H9 (cell line): ENCODE results near the genes KRT80, KRT81, KRT74 and KRT72.

DNA sequence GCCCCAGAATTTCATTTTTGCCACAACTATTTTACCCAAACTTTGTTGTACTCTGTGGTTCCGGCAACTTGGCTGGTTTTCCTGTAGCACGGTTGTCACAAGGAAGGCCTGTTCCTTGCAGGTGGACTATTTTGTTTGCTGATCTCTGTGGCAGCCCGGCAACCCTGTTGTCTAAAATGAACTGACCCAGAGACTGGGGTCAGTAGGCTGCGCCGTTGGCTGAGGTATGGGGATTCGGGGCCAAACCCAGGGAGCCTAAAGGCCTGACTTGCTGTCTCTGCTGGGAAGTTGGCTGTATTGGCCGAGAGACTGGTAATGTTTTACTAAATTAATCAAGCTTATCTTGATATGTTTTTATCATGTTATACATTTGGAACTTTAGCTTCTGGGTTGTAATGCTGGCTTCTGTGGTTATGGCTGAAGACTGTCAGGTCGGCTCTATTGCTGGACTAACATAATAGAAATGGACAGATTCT lies 13.9 kb downstream of the SMIM41 start:
- PRO-cap = no peak

DNA sequence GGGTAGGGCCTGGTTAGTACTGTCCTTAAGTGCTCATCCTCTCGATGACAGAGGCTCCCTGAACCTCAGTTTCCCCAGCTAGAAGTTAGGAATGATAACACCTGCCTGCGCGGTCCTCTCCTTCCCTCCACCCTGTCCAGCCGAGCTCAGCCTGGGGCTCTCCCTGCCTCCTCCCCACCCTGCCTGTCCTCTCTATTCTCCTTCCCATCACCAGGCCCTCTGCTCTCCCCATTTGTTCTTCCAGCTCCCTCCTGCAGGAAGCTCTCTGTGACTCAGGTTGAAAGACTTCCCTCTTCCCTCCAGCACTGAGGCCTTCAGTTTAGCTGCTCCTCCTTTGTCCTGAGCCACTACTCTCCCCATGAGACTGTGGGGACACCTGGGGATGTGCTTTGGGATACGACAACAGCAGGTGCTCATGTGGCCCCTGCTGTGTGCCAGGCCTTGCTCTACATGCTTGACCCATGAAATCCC lies 5.8 kb downstream of the KRT80 start:
- PRO-cap = no peak

DNA sequence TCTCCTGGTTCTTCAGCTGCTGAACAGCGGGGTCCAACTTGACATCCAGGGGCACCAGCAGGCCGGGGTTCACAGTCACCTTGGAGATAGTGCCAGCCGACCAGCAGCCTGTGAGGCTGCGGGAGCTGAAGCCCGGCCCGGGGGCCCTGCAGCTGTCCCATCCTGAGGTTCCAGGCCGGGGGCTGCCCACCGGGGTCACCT lies 261 bp downstream of the KRT80 start:
- PRO-cap = no peak

- PRO-cap = no peak
Measured at GRCh38 chr12:52191854-52192965, at the start of gene KRT80. Gene KRT80, minus strand, starts transcription at chr12:52192014.

- PRO-cap = no peak
Measured at GRCh38 chr12:52194956-52195446, 3.2 kb upstream of the KRT80 start.

DNA sequence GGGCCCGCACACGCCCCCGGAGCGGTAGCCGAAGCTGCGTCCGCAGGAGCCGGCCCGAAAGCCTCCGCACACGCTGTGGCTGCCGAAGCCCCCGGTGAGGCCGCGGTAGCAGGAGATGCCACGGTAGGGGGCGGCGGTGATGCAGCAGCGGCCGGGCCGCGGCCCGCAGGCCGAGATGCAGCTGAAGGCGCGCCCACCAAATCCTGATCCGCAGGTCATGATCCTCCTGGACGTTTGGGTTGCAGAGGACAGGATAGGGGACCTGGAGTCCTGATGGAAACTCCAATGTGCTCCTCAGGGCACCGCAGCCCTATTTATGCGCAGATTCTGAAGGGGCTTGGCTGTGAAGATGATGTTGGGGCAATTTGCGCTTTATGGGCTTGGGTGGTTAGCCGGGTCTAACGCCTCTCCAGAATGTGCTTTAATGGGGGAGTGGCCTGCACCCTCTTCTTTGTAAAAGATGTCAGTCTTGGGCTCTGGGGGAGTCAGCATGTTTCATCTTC lies at the start of gene KRT81:
TSS of gene KRT81 (minus strand) at position 288 of the 503 bp plus-strand sequence.
- PRO-cap = no peak

DNA sequence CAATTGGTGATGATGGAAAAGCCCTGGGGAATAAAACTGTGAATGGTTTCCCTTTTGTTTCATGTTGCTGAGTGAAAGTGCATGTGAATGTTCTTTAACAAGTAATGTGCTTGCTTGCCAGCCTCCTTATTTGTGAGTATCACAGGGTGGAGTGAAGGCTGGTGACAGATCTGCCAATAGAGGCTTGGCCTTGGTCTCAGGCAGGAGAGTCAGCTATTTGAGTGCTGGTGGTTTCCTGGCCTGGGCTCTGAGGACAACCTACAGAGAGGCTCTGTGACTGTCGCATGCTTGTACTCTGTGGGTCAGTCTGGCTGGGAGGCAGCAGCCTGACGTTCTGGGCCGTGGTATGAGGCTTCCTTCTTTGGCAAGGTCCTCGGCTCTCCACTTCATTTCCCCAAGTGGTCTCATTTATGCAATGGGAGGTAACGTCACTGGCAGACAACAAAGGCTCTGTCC lies 20.6 kb downstream of the KRT85 start:
- PRO-cap = no peak

GRCh38 chr12:52559210-52559654 lies 6.3 kb upstream of the KRT71 start:
- PRO-cap = no peak

DNA sequence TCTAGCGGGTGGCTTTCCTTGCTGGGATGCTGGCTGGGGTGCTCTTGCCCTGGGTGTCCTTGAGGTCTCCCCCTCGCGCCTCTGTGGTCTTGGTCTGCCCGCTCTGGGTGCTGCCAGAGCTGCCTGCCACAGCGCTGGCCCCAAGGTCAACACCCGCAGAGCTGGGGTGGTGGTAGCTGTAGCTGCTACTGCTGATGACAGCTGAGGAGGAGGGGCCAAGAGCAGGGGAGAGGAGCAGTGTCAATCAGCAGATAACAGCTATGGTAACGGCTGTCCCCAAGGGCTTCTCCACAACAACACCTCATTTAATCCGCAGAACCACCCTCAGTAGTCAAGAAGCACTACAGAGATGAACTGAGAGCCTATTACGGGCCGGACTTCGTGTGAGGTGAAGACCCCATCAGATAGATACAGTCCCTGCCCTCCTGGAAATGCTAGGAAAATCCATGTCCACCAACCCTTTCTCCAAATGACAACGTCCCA lies 6.6 kb downstream of the KRT74 start:
- PRO-cap = no peak

DNA sequence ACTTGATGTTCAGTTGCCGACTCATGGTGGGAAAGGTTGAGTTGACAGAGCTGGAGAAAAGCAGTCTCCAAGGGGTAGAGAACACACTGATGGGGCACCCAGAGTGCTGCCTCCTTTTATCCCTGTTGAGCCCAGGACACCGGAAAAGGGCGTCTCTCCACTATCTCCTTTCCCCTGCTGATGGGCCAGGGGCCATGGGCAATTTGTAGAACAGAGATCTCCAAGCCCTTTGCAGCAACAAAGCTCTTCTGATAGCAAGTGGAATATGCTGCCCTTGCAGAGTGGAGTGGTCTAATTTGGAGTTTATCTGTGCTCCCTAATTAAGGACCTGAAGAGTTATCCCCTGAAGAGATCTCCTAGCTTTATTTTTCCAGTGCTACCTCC lies at the start of gene KRT74:
TSS of gene KRT74 (minus strand) at position 91 of the 384 bp plus-strand sequence.
- PRO-cap = no peak

GRCh38 chr12:52600999-52601615 lies at the start of gene KRT72:
Gene KRT72, minus strand, starts transcription at chr12:52601463.
- PRO-cap = no peak

DNA sequence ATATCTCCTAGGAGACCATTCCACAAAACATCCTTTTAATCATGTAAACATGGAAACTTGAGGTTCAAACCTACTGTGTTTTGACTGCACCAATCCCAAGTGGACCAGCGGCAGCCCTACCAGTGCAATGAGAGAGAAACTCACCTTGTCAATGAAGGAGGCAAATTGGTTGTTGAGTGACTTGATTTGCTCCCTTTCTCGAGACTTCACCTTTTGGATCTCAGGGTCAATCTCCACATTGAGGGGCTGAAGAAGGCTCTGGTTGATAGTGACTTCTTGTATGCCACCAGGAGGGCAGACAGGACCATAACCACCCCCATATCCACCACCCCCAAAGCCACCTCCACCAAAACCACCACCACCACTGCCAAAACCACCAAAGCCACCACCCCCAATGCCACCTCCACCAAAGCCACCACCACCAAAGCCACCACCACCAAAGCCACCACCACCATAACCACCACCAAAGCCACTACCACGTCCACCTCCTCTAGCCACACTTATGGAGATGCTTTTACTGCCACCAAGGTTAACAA lies 525 bp downstream of the KRT1 start:
- PRO-cap = no peak

DNA sequence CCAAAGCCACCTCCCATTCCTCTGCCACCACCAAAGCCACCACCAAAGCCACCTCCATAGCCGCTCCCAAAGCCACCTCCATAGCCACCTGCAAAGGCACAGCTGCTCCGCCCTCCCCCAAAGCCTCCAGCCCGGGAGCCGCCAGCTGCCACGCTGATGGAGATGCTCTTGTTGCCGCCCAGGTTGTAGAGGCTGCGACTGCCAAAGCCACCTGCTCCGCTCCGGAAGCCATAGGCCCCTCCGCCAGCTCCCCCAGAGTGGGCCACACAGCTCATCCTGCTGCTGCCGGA lies 288 bp downstream of the KRT3 start:
- PRO-cap = no peak

GRCh38 chr12:52859988-52860735 lies 11.4 kb upstream of the KRT78 start:
- PRO-cap = no peak

- PRO-cap = bidirectional peak, plus-strand start at chr12:52879729, minus-strand start at chr12:52879547
Measured at GRCh38 chr12:52879305-52880343, 25.3 kb downstream of the KRT8 start.

GRCh38 chr12:52898672-52899042 lies 6.2 kb downstream of the KRT8 start:
- PRO-cap = no peak

GRCh38 chr12:52950566-52950948 lies 1.6 kb downstream of the KRT18 start:
- PRO-cap = no peak

GRCh38 chr12:52970115-52970702 lies 21.3 kb downstream of the KRT18 start:
- PRO-cap = no peak

- PRO-cap = bidirectional peak, plus-strand start at chr12:53007040, minus-strand start at chr12:53006915; bidirectional peak, plus-strand start at chr12:53007221, minus-strand start at chr12:53007187
Measured at GRCh38 chr12:53006588-53007556, 616 bp downstream of the EIF4B start.

- PRO-cap = no peak
Measured at GRCh38 chr12:53016497-53016696, 10.1 kb downstream of the EIF4B start.